ENCODE data around the gene RSC1A1.

GRCh38 chr1:15023598-15024359 is 129.8 kb upstream of the TMEM51 start:
- PRO-cap, 3 experiments = no peak in any of the 3 experiments

GRCh38 chr1:15157788-15158490 is 4.4 kb downstream of the TMEM51 start:
- PRO-cap, 3 experiments = no peak in any of the 3 experiments

DNA sequence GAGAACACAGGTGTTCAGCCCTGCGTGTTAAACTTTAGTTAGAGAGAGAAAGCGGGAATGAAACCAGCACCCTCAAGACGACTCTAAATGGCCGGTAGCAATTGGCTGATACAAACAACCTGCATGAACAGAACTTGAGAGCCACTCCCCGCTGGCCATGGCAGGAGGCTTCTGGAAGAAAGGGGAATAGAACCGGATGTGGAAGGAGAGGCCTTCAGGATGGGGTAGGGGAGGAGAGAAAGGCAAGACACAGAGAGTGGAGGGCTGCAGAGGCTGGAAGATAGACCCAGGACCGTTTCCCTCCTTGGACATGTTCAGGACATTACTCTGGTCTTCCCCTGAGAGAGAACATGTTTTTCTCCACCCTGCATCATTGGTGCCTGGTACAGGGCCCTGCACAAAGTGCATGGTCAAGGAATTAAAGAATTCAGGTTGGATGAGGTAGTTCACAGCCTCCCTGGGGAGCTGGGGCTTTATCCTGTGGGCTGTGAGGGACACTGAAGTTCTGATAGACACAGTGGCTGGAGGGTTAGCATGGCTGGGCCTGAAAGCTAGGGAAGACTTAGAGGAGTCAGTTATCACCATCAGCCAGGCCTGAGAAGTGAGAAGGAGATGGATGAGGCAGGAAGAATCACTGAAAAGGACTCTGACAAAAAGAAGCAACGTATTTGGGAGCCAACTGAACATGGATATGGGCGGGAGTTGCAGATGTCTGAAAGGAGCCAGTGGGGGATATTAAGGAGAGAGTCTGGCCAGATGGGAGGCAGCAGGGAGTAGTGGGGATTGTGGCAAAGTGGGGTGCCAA is 22.9 kb downstream of the TMEM51 start:
- PRO-cap, 3 experiments = no peak in any of the 3 experiments

DNA sequence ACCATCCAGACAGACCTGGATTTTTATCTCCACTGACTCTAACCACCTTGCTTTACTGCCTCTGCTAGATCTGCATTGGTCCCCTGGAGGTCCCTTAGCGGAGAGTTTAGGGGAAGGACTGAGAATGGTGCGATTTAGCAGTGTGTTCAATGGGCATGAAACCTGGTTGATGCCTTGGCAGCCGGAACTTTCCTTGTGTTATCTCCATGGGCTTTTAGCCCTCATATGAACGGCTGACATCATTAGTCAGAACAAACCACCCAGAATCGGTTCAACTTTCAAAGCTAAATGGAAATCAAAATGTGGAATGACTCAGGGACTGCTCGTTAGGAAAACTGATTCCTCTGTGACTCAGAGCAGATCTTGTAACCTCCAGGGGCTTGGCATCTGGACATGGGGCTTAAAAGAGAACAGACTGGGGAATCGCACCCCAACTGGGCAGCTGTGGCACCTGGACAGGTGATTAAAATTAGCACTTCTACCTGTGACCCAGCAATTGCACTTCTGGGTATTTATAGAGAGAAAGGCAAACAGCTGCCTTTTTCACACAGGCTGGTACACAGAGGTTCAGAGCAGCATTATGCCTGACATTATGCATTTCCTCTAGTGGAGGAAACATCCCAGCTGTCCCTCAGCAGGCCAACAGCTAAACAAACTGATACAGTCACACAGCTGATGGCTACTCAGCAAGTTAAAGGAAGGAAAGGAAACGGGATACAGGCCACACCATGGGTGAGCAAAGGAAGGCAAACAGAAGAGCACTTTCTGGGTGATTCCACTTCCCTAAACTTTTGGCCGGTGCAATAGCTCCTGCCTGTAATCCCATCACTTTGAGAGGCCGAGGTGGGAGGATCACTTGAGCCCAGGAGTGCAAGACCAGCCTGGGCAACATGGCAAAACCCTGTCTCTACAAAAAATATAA is 25.4 kb downstream of the TMEM51 start:
- PRO-cap, 3 experiments = no peak in any of the 3 experiments

GRCh38 chr1:15221097-15221450 is 25.9 kb upstream of the FHAD1 start:
- PRO-cap, 3 experiments = no peak in any of the 3 experiments

DNA sequence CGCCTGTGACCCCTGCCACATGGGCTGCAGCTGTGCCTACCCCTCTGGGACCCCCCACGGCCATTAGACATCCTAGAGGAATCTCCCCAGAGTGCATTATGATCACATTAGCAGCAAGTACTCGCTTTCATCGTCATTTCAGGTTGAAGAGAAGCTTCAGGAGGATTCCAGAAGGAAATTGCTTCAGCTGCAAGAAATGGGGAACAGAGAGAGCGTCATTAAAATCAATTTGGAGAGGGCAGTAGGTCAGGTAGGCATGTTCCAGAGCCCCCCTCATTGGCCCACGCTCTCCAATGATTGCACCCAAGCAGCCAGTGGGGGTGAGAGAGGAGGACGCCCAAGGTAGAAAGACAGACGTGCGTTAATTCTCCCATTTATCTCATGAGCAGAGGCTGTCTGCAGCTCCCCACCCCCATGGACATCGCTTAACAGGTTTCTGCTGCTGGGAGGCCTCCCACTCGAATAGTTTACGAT is 77.3 kb downstream of the FHAD1 start:
- PRO-cap, 3 experiments = no peak in any of the 3 experiments

GRCh38 chr1:15324784-15325278 is 77.8 kb downstream of the FHAD1 start:
- PRO-cap, 3 experiments = no peak in any of the 3 experiments

DNA sequence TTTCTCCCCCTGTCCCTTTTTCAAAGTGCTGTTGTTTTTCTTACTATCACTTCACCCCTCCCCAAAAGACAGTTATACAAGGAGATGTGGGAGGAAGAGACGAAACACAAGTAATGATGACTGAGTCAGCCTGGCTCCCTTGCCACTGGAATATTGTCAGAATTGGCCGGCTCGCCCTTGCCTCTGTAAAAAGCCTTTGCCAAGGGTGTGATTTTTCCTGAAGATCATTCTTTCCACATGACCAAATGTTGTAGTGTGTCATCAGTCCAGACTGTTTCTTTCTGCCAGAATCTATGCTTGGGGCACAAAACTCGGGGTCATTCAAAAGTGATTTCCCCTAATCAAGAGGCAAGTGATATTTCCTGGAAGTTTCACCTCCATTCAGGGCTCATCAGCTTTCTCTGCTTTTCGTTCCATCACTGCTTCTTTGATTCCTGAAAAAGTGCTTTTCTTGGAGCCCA is 2.5 kb upstream of the EFHD2 start:
- PRO-cap, 3 experiments = no peak in any of the 3 experiments

GRCh38 chr1:15410325-15411306 is 928 bp downstream of the EFHD2 start:
- PRO-cap, 3 experiments = no peak in any of the 3 experiments

DNA sequence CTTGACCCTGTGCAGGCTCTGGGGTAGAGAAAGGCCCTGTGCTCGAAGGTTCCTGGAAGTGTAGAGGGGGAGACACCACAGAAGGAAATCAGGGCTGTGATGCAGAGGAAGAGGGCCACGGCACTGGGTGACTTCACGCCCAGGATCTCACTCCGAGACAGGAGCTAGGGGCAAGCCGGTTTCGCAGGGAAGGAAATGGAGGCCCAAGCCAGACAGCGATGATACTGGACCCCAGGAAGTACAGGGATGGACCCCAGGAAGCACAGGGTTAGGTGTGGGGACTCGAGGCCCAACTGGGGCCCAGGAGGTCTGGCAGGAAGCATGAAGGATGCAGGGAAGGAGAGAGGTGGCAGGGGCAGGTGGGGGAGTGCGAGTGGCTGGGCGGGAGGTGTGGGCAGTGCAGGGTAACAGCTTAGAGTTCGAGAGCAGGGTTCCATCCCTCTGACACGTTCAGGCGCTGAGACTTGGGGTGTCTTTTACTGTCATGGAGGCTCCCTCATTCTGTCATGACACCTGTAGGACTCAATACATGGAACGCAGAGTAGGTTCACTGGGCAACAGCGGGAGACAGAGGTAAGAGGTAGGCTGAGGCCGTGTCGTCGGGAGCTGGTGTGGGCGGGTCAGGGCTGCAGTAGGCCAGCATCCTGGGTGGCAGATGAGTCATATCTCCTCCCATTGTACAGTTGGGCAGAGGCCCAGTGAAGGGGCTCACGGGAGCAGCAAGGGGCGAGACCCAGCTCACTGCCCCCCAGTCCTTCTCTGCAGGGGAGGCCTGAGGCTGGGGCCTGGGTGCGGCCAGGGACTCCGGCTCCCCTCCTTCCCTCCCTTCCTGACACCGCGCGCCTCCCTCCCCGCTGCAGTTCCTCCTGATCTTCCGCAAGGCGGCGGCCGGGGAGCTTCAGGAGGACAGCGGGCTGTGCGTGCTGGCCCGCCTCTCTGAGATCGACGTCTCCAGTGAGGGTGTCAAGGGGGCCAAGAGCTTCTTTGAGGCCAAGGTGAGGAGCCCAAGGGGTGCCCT is 11.6 kb upstream of the CTRC start:
- PRO-cap, 3 experiments = no peak in any of the 3 experiments

DNA sequence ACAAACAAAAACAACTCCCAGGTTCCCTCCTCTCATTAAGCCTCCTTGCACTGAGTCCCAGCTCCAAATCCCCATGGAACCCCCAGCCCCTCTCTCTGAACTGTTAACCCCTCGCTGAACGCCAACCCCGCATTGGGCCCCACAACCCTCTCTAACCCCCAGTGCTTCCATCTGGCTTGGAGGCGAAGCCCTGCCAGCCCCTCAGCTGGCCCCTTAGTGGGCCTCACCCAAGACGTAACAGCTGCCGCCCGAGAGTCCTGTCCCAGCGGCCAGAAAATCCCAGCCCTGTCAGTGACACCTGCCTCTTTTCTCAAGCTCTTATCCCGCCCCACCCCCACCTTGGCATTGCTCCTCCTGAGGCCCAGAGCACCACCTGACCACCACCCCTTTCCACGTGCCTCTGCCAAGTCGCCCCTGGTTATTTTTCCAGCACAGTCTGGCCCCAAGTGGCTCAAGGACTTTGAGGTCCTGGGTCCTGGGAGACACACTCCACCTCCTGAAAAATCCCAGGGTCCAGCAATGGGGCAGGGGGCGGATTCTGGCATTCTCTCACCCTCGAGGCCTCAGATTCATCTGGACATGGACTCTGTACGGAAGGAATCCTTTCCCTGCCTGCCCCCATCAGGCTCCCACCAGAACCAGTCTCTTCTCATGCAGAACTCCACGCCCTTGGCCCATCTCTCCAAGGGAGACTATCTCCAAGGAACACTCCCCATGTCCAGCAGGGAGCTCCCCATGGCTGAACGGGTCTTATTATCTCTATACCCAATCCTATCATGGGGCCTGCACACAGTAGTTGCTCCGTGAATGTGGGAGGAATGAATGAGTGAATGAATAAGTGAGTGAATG is 5.8 kb upstream of the CTRC start:
- PRO-cap, 3 experiments = no peak in any of the 3 experiments

DNA sequence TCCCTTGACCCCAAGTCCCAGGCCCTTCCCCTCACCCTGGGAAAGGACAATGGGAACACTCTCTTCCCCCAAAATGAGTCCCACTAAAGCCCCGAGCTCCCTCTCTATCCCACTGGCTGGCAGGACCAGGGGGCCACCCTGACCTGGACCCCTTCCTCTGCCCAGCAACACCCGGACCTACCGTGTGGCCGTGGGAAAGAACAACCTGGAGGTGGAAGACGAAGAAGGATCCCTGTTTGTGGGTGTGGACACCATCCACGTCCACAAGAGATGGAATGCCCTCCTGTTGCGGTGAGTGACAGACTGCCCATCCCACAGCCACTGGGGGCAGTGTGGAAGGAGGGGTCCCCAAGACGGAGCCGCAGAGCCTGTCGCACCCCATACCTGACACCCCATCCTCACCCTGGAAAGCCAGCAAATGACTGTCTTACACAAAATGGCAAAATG is 4.1 kb downstream of the CTRC start:
- PRO-cap, 3 experiments = no peak in any of the 3 experiments

DNA sequence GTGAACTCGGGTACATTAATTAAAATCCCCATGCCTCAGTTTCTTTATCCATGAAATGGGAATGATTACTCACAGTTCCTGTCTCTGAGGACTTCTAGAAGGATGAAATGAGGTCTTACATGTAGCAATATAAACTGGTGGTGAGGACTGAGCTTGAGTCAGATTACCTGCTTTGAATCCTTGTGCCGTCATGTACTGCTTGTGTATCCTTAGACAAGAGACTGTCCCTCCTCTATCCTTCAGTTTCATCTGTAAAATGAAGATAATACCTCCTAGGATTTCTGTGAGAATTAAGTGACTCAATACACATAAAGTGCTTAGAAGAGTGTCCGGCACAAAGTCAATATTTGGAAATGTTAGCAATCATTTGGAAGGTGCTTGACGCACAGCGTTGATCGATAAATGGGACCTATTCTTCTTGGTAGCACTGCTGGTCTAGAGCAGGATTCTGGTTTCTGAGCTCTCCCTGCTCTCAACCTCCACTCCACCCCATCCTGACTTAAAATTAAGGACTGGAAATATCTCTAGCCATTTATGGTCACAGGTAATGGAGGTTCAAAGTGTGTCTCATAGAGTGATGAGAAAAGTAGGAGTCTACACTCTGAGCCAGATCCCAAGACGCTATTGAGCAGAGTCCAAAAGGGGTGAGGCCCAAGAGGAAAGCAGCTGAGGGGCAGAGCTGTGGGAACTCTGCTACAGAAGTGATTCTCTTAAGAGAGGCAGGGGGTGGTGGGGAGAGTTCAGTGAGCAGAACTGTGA is 11.5 kb upstream of the DDI2 start:
- PRO-cap, 3 experiments = peak in 1 of 3 experiments; most common plus-strand start position 443 of the sequence (in 1); most common minus-strand start position 205 of the sequence (in 1)

GRCh38 chr1:15659299-15659827 is at the start of gene RSC1A1:
Gene RSC1A1 (plus strand): TSS chr1:15659713.
- PRO-cap, 3 experiments = no peak in any of the 3 experiments

DNA sequence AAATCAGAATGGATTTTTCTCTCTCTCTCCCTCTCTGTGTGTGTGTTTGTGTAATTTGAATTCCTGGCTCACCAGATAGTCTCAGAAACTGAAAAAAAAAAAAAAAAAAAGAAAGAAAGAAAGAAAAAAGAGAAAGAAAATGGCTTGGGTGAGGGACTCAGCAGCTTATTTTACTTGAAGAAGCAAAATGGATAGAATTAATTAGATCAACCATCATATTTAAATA is 1.2 kb downstream of the PLEKHM2 start:
- PRO-cap, 3 experiments = no peak in any of the 3 experiments

GRCh38 chr1:15728871-15729597 is 7.0 kb upstream of the SLC25A34 start:
- PRO-cap, 3 experiments = no peak in any of the 3 experiments

DNA sequence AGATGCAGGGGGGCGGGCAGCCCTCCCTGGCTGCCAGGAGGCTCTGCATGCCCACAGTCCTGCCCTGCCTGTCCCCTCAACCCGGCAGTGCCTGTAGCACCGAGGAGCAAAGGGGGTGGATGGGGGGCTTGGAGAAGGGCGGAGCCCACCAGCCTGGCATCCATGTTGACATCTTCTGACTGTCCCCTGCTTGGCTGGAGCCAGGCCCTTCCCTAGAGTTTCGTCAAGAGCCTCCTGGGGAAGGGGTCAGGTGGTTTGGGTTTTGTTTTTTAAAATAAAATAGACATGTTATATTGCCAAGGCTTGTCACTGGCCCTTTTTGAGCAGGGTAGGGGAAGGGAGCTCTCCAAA is 1.6 kb upstream of the SLC25A34 start:
- PRO-cap, 3 experiments = no peak in any of the 3 experiments

DNA sequence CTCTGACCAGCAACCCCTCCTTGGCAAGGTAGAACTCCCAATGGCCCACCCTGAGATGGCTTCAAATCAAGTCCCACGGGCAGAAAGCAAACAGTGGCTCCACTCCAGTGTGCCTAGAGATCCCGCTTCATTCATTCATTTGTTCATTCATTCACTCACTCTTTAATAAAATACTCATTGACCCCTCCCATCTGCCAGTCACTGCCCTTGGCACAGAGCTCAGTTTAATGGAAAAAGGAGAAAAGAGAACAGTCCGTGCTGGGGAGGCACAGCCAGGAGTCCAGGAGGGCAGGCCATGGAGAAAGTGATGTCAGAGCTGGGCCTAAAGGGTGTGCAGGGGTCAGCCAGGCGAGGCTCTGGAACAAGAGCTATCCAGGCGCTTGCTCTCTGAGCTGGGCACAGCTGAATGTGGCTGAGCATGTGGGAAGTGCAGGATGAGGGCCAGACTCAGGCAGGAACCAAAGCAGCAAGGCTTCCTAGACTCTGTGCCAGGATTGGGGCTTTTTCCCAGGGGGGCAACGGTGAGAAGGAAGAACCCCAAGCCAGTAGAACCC is 8.0 kb downstream of the UQCRHL start:
- PRO-cap, 3 experiments = no peak in any of the 3 experiments

- PRO-cap, 3 experiments = peak in 1 of 3 experiments; most common plus-strand start chr1:15837082 (in 1); most common minus-strand start chr1:15837078 (in 1)
Observed at GRCh38 chr1:15836708-15837795, 10.5 kb upstream of the SPEN start.

DNA sequence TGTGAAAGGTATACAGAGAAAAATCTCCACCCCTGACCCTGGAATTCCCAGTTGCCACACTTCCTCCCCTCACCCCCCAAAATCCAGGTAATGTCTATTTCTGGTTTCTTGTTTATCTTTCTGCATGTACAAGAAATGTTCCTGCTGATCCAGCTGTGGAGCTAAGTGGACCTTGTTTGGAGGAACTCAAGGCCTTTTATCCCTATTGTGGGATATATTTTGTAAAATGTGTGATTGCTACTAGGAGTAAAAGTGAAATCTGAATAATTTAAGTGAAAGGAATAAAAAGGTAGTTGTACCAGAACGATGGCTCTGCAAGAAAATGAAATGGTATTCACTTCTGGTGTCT is 2.9 kb downstream of the SPEN start:
- PRO-cap, 3 experiments = no peak in any of the 3 experiments